ENCODE measurements around a stretch of chr17.

DNA sequence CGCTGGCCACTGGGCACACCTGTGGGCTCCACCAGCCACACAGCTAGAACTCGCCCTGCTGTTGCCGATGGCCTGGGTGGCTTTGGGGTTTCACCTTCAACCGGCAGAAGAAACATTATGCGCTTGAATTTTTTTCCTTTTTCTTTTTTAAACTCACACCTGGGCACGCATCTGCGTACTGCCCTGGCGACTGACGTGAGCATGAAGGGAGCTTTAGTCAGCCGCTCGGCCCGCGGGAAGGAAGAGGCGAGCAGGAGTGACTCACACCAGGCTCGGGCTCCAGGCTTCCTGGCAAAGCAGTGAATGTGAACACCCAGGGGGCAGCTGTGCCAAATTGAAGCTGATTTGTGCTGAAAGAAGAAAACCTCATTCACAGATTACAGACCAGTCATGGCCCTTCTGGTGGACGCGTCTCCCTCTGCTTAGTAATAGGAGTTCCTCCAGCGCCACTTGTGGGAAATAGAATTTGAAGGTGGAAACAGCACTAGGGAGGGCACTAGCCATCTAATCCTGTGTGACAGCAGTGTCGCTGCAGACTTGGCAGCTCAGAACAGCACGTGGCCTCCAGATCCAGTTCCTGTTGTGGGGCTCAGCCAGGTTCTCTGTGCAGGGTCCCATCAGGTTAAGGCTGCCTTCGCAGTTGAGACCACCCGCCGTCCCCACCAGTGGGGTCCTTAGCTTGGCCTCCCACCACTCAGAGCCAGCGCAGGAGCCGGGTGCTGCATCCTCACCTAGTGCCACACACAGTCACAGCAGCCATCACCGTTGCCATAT lies 164.7 kb upstream of the CHMP6 start:
- RRBS, result no CpG with 5 or more reads among the region's 26 CpGs

DNA sequence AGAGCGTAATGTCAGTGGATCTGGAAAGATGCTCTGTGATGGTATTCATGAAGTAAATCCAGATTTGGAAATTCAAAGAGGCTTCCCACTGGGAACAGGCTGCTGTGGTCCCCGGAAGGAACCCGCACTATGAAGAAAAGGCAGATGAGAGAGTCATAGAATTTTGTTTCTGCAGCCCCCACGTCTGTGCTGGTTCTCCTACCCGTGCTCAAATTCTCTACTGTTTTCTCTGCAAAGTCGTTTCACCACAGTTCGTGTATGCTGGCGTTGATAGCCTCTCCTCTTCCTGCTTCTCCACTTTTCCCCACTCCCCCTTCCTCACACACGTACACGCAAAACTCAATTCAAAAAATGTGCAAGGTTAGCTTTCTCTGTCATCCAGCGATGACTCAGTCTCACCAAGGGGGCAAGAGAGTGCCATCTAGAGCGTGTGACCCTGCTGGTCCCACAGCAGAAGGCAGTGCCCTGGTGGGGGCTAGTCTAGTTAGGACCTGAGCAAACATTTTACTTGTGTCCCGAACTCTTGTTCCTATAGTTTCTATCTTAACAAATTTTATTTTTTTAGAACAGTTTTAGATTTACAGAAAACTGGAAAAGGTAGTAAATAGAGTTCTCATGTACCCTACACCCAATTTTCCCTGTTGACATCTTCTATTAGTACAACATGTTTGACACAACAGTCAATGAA lies 121.3 kb upstream of the CHMP6 start:
- RRBS, result no CpG with 5 or more reads among the region's 13 CpGs

GRCh38 chr17:80891361-80892043 lies 100.1 kb upstream of the CHMP6 start:
- RRBS, result no CpG with 5 or more reads among the region's 25 CpGs

GRCh38 chr17:80958863-80959185 lies 32.8 kb upstream of the CHMP6 start:
- RRBS, result no CpG with 5 or more reads among the region's 10 CpGs

DNA sequence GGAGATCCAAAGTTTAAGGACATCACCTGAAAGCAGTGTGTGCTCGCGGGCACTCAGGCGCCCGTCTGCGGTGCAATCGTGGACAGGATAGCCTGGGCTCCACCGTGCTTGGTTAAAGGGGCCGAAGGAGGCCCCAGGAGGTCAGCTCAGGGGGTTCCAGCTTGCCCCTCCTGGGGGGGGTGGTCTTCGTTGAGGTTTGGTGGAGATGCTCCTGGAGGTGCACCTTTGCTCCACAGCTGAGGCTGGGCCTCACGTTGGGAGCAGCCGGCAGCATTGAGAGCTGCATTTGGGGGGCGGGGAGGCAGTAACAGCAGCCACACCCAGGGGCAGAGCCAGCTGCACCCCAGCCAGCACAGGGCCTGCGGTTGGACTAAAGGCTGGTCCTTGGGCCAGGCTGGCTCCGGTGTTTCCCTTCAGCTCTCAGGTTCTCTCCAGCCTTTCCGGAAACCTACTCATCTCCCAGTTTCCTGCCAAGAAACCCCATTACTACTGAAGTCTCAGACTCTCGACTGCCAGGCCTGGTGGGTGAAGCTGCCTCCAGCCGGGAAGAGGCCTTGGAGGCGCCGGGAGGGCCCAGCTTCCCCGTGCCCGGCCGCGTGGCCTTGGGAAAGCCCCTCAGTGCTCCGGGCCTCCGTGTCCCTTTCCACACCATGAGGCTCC lies 14.2 kb upstream of the BAIAP2 start:
- RRBS, result 65% methylated on average over 6 of the region's 25 CpGs

DNA sequence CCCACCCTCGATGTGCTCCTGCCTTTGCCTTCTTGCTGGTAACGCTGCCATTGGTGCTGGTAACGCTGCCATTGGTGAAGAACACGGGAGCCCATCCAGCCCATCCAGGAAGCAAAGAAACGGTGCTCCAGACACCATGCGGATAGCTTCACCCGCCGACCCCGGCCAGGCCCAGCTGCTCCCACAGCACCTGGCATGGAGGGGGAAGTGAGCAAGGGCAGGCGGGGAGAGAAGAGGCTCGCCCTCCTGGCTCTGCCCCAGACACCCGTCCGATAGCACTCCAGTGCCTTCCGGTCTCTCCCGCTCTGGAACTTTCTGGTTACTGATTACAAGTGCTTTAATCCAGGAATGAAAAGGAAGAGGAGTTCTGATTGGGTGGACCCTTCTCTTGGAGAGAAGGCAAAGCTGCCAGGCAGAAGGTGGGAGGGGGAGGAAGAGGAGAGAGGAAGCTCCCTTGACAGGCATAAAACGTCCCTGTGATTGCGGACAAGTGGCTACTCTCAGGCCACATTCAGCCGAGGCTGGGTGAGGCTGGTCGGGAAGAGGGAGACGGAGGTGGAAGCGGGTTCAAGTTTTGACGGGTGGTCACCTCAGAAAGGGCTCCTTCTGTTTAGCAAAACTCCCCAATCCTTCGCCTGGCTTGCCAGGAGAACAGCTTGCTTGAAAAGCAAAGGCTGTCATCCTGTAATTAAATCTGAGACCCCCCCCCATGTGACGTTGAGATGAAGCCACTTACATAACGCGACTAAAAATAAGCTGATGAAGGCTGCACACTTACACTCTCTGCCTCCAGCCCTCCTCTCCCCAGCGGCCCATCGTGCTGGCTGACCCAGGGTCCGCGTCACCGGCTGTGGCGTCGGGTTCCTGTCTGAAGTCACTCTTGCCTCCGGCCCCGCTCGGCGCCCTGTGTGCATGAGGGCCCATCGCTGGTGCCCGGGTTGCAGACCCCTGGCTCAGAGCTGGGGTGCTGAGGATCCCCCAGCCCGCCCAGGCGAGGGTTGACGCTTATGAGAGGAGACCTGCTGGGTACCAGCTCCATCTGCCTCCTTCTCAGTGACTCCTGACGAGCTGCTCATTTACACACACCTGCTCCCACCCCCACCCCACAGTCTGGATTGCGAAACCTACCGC lies 3.6 kb upstream of the BAIAP2 start:
- RRBS, result 89% methylated on average over 9 of the region's 45 CpGs

- RRBS, result 16% methylated on average over 5 of the region's 28 CpGs
These were observed 3.2 kb downstream of the BAIAP2 start for GRCh38 chr17:81037926-81038816.

DNA sequence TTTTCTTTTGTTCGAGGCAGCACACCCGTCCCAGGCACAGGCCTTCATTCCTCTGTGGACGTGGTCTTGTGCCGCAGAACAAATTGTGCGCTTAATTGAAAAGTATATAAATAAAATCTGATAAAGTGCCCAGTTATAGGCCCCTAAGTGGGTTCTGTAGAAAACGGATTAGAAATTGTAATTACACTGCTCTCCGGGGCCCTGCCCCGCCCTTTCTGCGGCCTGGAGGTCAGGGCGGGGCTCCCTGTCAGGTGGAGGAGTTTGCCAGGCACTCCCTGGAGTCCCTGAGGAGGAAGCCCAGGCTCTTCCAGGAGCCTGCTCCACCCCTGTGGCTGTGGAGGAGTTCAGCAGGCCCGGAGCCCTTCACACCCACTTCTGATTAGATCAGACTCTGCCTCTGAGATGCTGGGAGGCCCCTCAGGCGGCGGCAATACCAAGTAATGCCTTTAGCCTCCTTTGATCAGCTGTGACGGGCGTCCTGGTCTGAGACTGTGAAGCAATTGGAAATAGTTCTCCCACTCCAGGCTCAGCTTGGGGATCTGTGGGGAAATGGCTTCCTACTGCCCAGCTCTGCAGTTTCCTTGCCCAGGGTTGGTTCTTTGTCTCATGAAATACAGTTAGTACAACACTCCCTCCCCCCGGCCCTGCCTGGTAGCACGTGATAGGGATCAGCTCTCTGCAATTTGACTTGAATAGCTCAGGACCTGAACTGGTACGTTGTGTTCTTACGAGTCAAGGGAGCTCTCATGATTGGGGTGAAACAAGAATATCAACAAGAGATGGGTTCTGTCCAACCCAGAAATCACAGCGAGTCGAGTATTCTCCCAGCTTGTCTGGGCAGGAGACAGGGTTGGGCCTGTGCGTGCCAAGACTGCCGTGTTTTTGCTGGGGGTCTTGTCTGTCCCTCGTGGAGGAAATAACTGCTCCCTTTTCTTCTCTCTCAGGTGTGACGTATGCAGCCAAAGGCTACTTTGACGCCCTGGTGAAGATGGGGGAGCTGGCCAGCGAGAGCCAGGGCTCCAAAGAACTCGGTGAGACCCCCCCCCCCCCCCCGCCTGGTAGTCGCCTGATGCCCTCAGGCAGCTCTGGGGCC lies 22.3 kb downstream of the BAIAP2 start:
- RRBS, result no CpG with 5 or more reads among the region's 30 CpGs

DNA sequence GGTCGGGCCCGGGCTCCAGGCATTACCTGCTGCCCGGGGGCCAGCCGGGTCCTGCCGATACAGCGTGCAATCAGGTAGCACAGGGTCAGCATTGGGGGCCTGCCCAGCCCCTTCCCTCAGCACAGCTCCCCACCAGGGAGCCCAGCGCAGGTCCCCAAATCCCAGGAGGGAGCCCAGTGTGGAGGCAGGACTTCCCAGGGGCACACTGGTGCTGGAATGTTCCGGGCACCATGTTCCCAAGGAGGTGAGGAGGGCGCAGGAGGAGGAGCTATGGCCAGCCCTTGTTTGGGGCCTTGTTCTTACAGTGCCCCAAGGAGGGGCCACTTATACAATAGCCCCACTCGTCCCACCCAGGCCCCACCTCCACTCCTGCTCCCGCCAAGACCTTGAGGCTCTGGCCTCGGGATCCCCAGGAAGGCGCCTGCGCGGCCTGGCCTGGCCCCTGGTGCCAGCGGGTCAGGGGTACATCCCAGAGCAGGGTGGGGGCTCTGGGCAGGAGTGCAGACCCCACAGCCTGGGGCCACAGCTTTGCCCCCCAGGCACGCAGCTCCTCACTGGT lies 32.6 kb upstream of the PVALEF start:
- RRBS, result 91% methylated on average over 2 of the region's 17 CpGs

DNA sequence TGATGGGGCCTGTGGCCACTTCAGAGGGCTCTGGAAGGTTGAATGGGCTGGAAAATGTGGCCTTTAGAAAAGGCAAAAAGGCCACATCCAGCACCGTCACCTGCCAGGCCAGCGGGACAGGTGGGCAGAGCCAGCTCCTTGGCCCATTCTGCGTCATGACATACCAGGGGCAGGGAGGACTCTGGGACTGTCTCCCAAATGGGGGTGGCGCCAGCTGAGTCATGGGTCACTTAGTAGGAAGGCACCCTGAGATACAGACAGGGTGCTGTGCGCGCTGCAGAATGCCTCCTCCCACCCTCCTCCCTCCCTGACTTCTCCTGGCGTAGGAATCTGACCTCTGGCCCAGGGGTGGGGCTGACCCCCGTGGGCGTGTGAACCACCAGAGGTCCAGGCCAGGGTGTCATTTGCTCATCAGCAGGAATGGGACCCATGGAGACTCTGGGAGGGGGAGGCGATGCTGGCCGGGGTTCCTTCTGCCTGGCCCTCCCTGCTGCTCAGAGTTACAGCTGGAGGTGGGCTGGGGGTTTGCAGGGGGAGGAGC lies 32.0 kb upstream of the PVALEF start:
- RRBS, result no CpG with 5 or more reads among the region's 11 CpGs

DNA sequence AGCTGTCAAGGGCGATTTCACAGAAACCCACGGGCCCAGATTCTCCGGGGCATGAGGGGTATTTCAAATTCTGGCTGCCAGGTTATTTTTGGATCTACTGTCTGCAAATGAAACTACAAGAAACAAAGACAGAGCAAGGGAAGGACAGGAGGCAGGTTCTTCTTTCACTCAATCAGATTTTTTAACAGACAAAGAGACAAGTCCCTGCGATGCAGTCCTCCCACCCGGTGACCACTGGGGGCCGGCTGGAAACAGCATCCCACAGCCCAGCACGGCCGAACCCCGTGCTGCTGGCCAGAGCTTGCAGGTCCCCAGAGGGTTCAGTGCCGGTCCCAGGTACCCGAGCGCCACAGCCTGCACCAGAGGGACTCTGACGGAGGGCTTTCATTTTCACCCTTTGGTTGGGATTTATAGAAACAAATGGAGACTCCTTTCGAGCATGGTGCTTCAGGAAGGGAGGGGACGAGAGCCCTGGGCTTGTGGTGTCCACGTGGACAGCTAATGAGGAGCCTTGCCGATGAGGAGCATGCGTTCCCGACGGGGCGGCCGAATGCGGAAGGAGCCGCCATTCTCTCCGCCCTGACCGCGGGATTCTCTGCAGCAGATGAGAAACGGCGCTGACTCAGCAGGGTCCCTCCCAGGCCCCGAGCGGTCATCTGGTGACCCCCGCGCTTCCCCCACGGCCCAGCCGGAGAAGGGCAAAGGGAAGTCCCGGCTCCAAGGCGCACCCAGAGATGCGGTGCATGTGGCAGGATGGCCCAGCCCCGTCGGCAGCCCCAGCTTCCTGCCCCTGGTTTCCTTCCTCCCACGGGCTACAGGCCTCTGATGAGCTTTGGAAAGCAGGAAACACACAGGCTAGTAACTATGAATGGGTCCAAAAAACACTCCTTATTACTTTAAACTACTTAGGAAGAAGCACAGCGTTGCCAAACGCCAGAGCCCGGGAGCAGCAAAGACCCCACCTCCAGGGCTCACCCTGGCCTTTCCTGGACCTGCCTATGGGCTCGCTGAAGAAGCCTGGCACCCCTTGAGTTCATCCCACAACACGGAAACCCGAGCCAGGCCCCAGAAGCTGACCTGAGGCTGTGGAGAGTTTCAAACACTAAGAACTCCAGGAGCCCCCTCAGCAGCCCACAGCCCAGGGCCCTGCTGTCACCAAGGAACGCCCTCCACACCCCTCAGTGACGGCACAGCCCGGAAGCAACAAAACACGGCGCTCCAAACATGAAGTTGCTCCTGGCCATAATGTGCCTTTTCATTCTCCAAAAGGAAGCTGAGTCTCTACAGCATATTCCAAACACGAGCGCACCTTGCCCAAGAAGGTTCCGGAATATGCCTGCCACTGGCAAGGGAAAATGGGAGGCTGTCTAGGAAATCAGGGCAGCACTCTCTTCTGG lies 9.6 kb downstream of the SLC38A10 start:
- RRBS, result 73% methylated on average over 4 of the region's 55 CpGs

DNA sequence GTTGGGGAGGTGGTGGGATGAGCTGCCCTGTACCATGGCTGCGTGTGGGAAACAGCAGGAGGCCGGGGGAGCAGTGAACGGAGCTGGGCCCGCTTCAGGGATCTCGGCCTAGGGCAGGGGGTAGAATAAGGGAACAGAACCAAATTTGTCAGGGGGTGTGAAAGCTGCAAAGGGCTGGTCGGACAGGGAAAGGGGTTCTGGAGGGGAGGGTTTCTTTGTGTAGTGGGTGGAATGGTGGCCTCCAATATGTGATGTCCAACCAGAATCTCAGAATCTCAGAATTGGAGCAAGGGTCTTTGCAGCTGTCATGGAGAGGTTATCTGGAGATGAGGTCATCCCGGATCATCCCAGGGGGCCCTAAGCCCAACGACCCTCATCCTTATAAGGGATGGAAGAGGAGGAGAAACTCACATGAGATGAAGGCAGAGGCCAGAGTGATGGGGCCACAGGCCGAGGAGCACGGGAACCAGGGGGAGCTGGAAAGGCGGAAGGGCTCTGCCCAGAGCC lies 10.2 kb upstream of the SLC38A10 start:
- RRBS, result no CpG with 5 or more reads among the region's 11 CpGs

DNA sequence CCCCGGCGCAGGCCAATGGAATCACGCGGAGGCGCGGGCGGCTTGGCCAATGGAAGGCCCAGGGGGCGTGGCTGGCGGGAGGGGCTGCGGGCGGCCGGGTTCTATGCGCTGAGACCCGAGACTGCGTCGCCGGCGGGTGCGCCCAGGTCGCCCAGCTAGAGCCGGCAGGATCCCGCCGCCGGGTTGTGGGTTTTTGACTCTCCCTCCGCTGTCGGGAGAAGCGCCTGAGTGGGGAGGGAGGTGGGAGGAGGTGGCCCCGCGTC lies 49.0 kb upstream of the BAHCC1 start:
- RRBS, result under 1% methylated on average over 15 of the region's 29 CpGs

DNA sequence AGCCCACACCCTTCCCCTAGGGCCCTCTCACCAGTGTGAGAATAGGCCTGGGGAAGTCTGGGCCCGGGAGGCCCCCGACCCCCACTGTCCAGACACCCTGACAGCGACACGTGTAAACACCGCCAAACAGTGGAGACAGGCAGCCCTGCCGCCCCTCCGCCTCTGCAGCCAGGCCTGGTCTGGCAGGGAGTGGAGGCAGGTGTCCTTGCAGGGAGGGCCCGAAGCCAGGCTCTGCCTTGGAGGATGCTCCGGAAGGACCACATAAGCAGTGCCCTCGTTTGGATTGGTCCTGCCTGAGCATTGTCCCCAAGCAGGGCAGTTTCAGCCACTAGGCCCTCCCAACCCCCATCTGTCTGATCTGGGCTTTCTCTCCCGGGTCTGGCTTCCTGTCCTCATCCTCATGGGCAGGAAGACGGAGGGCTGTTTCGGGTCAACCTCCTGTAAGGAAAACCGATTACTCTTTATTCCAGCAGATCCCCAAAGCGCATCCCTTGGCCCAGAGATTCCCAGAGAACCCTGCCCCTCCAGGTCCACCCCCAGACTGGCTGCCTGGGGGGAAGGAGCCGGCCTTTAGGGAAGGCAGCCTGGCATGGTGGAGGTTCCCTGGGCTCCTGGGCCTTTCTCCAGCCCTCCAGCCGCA lies 6.3 kb upstream of the BAHCC1 start:
- RRBS, result no CpG with 5 or more reads among the region's 17 CpGs

DNA sequence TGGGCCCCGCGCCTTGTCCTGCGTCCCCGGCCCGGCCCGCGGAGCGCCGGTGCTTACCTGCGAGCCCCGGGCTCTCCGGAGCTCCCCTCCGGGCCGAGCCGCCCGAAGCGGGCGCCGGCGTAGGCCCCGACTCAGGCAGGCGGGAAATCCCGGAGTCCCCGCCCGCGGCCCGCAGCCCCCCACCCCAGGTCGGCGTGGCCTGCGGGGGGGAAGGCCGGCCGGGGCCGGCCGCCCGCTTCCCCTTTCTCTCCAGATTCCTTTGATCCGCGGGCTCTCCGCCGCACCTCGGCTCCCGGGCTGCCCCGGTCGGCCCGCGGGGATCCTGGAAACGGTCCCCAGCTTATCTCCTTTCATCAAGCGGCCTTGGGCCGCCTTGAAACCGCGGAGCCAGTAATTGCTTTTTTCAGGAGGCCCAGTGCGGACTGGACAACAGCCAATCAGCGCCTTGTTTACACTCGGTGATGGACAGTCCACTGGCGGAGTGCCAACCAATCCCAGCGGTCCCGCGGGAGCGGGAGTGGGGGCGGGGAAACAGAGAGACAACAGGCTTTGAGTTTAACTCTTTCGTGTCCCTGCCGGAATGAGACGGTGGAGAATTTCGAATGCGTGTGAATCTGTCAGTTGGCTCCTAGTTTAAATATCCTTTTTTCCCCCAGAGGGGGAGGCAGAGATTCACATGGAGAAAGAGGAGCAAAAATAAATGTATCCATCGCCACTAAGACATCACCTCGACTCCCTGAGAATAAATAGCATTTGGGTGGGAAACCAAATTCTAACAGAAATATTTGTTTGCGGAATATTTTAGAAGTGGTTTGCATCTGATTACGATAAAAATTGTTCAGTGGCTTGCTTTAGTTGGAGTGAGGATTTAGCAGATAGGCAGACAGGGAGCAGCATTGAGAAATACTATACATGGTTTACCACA lies 1.3 kb upstream of the BAHCC1 start:
- RRBS, result 1% methylated on average over 11 of the region's 68 CpGs

DNA sequence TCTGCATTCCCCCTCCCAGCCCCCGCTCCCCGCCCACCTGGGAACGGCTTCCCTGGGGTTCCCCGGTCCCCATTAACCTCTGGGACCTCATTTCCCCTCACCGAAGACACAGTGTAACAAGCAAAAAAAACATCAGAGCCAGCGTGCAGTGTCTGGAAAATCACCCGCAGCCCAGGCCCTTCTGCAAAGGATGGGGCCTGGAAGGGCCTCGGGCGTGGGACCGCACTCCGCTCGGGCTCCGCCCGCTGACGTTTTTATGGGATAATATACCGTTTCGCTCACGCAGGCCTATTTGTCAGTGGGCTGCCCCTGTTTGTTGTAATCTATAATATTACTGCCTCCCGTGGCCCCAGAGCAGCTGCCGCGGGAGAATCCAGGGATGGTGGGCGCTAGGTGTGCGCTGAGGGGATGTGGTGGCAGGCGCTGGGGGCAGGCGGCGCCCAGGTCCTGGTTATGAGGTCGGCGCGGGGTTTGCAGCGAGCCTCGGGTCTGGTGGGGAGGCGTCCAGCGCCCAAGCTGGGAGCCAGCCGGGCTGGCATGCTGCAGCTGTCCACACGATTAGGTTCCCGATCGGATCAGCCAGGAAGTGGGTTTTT lies 11.2 kb downstream of the BAHCC1 start:
- RRBS, result no CpG with 5 or more reads among the region's 37 CpGs

DNA sequence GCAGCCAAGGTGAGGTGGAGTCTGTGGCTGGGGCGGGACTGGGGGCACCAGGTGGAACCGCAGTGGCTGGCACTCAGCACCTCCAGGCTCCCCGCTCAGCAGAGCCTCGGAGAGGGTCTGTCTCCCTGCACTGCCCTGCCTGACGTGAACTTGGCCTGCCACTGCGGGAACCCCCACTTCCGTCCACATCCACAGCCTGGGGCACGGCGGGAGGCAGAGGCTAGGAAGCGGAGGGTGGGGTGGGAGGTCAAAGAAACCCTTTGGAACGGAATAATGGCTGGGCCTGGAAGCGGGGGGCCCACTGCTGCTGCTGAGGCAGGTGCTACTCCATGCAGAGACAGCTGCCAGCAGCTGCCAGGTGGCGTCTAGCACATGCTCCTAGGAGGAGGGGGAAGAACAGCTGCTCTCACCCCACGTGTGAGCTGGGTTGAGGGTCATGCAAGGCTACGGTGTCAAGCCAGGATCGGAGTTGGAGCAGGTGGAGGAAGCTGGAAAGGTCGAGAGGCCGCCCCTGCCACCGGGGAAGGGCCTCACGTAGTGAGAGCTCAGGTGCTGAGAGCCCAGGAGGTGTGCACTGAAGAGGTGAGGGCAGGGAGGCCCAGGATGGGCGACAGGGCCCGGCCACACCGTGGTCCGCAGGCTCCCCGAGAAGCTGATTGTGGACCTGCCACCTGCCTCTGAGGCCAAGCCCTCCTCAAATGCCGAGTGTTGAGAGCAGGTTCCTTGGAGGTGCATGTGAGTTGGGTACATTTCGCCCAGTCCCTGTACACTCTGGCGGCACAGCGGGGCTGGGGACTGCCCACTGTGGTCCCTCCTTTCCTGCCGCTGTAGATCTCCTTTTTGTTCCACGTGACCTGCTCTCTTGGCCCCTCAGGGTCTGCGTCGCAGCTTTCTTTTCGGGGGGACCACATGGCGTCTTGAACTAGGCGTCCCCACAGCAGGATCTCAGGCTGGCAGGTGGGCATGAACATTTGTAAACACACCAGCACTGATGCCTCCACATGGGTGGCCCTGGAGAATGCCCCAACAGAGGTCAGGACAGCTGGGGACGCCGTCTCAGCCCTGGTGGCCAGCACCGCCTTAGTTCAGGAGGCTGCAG lies 9.9 kb downstream of the FSCN2 start:
- RRBS, result 67% methylated on average over 4 of the region's 39 CpGs

DNA sequence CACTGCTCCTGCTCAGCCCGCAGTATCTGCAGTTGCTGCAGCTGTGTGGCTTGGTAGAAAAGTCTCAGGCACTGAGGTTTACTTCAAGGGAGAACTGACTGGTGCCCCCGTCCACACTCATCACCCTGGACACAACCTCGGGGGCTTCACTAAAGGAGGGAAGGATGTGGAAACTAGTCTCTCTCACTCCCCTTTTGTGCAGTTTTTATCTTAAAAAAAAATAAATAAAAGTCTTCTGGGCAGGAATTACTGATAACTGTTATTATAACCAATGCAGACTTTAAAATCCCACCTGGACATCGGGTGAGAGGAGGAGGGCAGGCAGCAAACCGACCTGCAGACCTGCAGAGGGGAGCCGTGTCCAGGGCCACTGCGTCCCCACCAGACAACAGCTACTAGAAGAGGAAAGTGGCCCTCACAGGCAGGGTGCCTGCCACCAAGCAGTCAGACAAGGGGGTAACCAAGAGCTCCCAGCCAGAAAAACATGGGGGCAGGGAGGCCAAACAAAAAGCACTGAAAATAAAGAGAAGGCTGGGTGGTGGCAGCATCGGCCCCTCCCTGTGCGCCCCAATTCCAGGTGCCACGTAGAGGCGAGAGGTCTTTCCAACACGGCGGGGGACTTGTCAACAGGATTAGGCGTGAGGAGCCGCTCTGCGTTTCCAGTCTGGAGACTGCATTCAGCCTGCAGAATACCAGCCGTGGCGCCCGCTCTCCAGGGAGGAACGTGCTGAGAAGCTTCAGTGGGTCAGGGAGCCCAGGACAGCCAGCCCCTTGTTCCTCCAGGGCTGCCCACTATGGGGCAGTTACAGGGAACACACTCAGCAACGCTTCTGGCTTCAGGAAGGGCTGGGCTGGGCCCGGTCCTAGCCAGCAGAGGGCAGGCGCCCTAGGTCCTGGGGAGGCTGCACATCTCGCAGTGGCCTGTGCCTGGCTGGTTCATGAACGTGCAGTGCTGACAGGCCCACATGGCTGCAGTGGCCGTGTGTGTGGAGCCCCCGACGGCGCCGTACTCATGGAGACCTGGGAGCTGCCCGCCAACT lies 6.5 kb upstream of the FAAP100 start:
- RRBS, result no CpG with 5 or more reads among the region's 31 CpGs

GRCh38 chr17:81579620-81580306 lies 27.6 kb upstream of the FAAP100 start:
- RRBS, result no CpG with 5 or more reads among the region's 11 CpGs

- RRBS, result 13% methylated on average over 2 of the region's 17 CpGs
These were observed 2.9 kb downstream of the PDE6G start for GRCh38 chr17:81653369-81653900.

All from renal cortical epithelial cell (primary cell).